SP-49 (cell line): Measurements from ENCODE around the gene TNFRSF17.

GRCh38 chr16:11379448-11379883 lies 34.2 kb downstream of the RMI2 start:
- PRO-cap = no peak

DNA sequence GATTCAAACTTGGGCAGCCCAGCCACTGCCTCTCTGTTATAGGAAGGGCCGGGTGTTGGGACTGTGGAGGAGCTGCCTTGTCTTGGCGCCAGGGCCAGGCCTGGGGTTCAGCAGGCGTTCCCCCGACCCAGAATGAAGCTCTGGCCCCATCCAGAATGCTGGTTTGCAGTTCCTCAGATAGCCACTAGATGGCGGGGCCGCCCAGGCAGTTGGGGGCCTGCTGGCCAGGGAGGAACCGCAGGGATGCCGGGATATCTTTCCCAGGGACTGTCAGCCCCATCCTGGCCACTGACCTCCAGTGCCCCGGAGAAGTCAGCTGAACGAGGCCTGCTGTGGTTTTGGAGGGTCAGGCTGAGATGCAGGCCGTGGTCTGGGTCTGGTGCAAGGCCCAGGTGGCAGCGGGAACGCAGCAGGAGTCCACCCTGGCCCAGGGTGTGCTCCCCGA lies 51.0 kb downstream of the RMI2 start:
- PRO-cap = no peak

GRCh38 chr16:11547432-11548219 lies 20.6 kb upstream of the ENSG00000188897 start:
- PRO-cap = no peak

- PRO-cap = no peak
These were observed 21.1 kb downstream of the LITAF start for GRCh38 chr16:11565455-11566198.

- PRO-cap = no peak
These were observed 2.2 kb downstream of the LITAF start for GRCh38 chr16:11584440-11585075.

- PRO-cap = no peak
These were observed 39.0 kb upstream of the SNN start for GRCh38 chr16:11629021-11629942.

DNA sequence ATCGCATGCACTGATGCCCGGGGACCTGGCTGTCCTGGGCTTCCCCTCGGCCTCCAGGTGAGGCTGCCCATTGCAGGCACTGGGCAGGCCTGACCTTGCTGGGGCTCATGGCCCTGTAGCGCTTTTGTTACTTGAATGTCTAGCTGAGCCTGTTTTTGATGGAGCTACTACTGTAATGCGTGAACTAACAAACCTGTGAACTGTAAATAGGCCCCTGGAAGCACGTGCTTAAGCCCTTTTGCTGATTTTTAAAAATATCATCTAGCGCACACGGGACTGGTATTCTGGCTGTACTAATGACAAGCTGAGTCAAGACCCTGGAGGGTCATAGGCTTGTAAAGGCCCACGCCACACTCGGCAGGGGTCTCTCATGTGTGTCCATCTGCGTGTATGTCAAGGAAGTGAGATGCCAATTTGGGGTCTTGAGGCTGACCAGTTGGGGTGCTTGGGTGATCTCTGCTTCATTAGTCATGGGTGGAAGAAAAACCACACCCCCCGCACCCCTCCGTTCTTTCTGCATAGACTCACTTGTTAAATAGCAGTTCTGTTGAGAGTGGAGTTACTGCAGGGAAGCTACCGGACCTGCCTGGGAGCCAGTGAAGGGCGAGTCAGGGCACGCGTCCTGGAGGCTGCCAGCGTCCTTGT lies 8.3 kb downstream of the SNN start:
- PRO-cap = no peak

DNA sequence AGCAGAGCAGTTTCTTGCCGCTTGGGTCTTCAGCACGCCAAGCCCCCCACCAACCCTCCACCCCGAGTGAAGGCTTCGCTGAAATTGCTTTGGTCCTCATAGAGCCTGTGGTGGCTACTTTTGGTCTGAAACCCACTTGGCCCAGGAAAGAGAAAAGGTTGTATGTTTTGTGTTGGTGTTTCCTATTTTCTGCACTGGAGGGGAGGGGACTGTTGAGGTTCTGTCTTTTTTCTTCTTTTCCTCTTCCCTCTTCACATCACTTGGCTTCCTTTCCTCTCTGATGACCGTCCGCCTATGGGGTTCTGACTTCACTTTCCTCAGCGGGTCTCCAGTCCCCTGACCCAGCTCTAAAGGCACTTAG lies 8.8 kb downstream of the SNN start:
- PRO-cap = no peak

GRCh38 chr16:11691392-11692316 lies 23.4 kb downstream of the SNN start:
- PRO-cap = no peak

GRCh38 chr16:11728194-11728788 lies 14.4 kb downstream of the TXNDC11 start:
- PRO-cap = no peak

- PRO-cap = no peak
These were observed 8.3 kb upstream of the TXNDC11 start for GRCh38 chr16:11750996-11751415.

DNA sequence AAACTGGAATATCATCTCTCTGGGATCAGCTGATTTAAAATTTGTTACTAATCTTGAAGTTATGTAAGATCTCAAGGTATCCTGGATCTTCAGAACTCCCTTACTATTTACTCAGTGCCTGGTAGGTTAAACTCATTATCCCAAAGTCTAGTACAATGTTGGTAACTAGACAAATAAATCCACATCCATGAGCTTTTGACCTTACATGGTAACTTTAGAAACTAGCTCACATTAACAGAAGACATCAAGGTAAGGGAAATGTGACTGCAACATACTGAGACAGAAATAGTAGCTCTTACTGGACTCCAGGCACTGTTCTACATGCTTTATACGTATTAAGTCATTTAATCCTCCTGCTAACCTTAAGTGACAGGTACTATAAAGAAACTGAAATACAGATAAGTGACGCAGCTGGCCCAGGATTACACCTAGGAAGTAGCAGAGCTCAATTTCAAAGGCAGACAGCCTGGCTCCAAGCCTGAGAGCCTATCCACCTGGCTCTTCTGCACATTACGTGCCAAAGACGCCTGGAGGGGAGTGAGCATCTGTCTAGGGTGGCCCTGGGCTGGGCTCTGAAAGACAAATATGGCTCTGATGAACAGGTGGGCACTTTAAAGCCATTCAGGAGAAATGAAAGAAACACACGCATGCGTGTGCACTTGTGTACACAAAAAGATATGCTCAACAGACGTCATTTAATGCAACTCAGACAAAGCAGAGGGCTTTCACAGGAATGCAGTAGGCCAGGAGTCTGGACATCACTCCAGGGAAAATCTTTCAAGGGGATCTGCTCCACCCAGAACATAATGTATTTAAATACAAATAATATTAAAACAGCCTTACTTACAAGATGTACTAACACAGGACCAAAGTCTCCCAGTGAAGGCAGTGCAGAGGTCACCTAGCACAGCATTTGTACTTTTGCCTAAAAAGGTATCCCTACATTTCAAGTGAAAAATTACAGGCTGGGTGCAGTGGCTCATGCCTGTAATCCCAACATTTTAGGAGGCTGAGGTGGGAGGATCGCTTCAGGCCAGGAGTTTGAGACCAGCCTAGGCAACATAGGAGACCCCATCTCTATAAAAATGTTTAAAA lies 4.4 kb downstream of the ZC3H7A start:
- PRO-cap = no peak

GRCh38 chr16:11835765-11836863 lies 15.2 kb downstream of the RSL1D1 start:
- PRO-cap = no peak

DNA sequence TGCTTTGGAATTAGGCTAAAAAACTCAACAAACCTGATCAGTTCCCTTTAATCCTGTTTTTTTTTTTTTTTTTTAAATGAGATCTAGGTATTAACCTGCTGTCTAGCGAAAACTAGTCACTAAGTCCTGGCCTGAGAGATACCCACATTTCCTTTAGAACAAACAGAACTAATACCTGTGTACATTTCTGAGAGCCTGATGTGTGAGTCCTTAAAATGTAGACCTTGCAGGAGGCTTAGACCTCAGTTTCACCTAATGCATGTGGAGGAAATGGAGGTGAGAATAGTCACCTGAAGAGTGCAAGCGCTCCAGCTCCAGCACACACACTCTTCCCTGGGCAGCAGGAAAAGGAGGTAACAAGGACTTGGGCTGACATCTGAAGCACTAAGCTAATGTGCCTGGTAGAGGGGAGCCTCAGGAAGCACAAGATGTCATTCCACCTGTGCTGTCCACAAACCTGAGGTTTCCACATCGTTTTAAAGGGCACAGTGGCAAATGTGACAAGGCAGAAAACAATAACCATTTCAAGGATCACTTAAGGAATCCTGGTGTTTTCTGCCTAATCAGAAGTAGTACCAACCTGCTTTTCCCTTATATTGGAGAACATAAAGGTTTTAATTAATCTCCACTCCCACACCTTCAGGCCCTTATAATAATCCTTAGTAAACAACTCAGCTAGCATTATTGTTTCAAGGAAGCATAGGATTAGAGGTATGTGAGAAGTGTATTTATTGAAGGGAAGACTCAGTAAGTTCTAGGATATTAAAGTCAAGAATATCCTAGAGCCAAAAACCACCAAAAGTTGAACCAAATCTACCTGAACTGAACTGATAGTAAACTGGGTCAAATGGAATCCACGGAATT lies 17.2 kb upstream of the RSL1D1 start:
- PRO-cap = no peak

DNA sequence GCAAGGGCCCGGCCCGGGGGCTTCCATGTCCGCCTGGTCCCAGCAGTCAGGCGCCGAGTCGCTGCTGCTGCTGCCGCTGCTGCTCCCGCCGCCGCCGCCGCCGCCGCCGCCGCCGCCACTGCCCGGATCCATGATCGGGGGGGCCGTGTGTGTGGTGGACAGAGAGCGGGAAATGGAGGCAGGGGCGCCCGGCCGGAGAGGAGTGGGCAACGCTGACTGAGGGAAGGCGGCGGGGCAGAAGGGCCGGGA lies 243 bp downstream of the GSPT1 start:
- PRO-cap = no peak

DNA sequence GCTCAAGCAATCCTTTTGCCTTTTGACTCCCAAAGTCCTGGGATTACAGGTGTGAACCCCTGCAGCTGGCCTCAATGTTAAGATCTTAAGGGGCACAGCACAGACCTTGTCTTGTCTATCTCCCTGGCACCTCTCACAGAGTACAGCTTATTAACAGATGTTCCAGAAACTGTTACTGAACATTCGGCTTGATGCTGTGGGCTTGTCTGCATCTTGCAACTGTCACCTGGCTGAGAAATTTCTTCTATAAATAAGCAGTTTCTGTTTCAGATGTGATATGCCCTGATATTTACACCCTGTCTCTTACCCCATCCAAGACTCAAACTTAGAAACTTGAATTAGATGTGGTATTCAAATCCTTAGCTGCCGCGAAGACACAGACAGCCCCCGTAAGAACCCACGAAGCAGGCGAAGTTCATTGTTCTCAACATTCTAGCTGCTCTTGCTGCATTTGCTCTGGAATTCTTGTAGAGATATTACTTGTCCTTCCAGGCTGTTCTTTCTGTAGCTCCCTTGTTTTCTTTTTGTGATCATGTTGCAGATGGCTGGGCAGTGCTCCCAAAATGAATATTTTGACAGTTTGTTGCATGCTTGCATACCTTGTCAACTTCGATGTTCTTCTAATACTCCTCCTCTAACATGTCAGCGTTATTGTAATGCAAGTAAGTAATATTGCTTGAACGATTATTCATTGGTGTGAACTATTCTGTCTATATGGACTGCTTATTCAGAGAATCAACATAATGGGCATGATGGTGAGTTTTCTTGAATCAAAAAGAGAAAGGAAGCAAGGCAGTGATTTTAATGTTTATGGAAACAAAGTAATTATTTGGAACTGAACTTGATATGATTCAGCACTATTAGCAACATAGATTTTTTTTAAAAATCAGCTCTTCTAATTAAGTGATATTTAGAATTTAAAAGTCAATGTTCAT lies at the start of gene TNFRSF17:
Gene TNFRSF17 (plus strand): TSS at position 418 of the 935 bp plus-strand sequence.
- PRO-cap = bidirectional peak, plus-strand start at position 379 of the sequence, minus-strand start at position 144 of the sequence

DNA sequence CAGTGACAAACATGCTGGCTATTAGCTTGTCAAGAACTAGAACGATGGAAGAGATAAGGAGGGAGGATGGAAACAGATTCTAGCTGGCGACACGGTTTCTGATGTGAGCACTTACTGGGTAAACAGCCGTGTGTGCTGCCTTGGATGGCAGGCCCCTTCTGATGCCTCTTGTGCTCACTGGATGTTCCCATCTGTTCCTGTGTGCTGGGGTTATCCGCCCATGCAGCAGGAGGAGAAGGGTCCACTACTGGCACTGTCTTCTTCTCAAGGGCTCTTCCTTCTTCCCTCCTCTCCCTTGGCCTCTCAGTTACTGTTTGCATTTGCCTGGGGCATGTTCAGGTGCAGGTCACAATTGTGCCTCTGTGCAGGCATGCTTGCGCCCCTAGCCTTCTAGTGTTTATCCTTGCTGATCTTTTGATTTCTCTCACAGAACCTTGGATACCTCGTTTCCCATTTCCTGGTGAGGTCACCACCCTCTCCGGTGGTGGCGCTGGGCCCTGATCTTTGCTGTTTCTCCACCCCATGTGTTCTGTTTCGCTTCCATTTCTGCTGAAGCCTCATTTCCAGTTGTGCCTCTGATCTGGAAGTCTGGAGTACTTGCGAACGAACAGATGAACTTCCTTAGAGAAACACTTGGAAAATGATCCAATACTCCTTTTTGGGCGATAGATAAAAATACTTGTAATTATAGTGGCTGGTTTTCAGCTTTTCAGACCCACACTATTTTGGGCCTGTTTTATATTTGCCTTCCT lies 312.7 kb downstream of the SNX29 start:
- PRO-cap = no peak

DNA sequence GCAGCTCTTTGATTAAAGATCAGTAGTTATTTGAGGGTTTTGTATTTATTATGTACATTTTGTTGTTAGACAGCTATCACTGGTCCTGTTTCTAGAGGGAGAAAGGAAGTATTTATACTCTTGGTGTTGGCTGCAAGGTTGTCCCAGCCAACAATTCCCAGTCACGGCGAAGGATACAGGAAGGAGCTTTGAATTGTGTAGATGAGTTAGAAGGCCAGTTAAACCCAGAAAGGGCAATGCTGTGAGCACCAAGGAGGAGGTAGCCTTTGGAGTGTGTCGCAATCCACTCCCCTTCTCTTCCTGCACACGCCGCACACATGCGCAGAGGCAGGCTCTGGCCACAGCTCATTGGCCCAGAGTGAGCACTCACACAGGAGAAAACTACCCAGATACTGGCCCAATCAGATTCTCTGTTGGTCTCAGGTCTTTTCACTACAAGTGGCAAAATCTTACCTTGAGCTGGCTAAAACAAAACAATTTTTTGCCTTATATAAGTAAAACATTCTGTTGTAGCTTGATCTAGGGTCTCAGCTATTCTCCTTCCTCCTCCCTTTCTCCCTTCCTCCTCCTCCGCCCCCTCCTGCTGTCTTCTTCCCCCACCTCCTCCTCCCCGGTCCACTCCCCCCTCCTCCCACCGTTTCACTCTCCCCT lies 345.1 kb downstream of the CPPED1 start:
- PRO-cap = no peak

DNA sequence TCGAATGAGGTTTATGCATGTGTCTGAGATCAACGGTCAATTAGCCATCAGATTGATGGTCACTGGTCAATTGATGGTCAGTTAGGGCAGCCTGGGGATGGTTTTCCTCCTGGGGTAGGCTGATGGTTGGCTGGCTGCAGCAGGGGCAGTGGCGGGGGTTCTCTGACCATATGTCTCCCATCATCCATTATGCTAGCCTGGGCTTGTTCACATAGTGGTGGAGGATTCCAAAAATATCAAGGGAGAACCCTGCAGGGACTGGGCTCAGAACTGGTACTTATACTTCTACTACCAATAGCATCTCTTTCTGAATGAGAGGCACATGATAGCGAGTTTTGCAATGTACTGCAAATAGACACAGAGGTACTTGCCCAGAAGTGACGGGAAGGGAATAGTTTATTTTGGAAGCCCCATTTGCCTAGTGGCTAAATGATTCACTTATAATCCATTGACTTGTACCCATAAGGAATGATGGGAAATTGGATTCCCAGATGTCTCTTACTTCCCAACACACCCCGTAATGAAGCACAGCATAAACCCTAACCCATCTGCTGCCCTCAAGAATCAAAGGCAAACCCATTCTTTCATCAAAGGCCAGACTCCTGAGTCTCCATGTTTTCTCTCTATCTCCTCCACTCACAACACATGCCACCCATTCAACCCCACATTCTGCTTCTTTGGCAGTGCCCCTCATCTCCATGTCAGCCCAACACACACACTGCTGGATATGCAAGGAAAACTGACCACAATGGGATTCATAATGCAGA lies 124.8 kb upstream of the ERCC4 start:
- PRO-cap = no peak

- PRO-cap = no peak
These were observed 74.6 kb downstream of the ERCC4 start for GRCh38 chr16:13994540-13995006.